M059J (cell line): ENCODE measurements around the gene KCTD14.

- RAMPAGE, long total RNA: no peak
Measured at GRCh38 chr11:78022986-78023677, at the start of gene KCTD14. TSS of gene KCTD14 (minus strand) at chr11:78023276.

GRCh38 chr11:78078853-78079526, 672 bp downstream of the NDUFC2 start:
- RAMPAGE, long total RNA: no peak

DNA sequence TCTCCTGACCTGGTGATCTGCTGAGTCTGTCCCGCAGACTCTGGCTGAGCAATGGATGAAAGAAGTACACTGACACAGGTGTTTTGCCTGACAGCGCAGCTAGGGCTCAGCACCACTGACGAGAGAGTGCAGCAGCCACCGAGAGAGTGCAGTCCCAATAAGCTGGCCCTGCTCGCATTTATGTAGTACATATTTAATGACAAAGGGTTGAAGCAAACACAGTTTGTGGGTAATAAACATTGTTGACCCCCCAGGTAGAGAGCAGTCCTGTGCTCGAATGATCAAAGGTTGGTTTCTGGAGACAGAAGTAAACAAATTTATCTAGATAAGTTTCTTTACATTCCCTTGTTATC, 10.8 kb upstream of the NDUFC2 start:
- RAMPAGE, long total RNA: no peak

- RAMPAGE, long total RNA: no peak
Measured at GRCh38 chr11:78215853-78216471, 27.2 kb downstream of the USP35 start.

DNA sequence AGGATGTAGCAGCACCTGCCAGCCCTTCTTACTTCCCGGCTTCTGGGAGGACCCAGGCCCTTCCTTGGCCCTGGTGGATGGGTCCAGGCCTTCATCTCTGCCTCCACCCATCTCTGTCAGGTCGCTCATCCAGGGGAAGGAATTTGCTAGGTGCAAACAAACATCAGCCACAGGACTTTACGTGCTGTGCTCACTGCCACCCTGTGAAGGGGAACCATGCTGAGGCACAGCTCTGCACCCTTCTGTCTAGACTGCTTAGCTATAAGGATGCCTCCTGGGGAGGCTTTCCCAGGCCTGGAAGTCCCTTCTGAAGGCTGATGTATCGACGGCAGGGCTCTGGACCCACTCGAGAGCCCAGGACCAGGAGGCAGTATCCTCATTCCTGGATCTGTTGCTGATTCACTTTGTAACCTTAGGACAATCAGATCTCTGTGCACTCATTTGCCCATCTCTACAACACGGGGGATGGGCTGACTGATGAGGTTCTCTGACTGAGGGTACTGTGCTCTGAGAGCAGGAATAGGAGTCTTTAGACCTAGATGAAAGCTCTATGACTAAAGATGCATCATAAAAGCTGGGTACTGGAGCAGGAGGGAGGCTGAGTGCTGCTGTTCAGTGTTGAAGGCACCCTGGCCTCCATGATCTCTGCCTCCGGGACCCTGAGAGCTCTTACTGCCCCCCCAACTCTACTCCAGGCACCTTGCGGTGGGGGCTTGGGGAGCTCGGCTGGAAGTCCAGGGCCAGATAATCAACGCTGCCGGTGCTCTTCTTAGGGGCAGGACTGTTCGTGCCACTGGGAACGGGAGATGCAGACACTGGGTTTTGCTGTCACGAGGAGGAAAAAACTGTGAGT, 31.1 kb downstream of the USP35 start:
- RAMPAGE, long total RNA: no peak

DNA sequence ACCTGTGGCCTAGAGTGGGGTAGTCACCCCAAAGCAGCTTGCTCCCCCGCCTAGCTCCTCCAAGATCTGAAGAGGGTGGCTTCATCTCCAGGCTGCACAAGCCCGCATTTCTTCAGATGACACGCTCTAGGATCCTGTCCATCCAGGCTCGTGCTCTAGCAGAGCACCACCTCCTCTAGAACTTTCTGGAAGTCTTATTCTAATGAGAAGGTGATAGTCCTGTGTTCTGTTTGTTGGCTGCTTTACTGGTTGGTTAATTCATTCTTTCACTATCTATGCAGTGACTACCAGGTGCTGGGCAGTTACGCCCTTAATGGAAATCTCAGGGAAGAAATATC, 32.2 kb downstream of the USP35 start:
- RAMPAGE, long total RNA: no peak

GRCh38 chr11:78230428-78230870, 41.7 kb downstream of the USP35 start:
- RAMPAGE, long total RNA: no peak

- RAMPAGE, long total RNA: no peak
Measured at GRCh38 chr11:78314187-78315037, 103.2 kb downstream of the GAB2 start.

DNA sequence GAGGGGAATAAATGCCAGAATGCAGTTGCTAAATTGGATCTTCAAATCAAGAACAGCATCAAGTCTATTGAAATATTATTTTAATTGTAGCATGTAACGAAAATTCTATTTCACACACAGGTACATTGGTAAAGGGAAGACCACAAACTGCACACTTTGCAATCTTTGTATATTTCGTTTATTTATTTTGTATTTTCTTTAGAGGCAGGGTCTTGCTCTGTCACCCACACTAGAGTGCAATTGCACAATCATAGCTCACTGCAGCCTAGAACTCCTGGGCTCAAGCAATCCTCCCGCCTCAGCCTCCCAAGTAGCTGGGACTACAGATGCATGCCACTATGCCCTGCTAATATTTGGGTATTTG, 42.8 kb downstream of the GAB2 start:
- RAMPAGE, long total RNA: no peak

GRCh38 chr11:78376799-78377296, 40.8 kb downstream of the GAB2 start:
- RAMPAGE, long total RNA: no peak

DNA sequence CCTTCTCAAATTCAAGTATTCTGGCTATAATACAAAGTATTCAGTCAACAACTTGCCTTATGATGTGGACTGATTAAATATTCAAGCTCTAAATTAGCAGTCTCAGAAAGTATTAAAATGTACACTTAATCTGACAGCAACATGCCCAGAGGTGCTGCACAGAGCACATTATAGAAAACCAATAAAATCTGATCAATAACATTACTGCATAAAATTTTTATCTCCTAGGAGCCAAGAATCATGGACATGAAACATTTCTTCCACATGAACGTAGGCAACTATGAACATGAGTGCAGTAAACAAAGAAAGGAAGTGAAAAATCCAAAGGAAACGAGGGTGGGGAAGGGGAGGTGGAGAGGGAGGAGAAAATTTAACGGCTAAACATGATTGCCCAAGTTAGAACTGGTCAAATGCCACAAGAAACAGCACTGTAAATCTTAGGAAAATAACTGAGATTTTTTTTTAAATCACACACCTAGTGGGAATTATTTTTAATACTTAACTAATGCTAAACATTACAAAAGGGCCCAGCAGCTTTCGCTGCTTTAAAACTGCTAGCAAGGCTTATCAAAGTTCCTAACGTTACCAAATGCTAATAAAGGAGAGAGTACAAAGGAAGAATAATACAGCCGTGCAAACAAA, 13.9 kb downstream of the NARS2 start:
- RAMPAGE, long total RNA: no peak

- RAMPAGE, long total RNA: no peak
Measured at GRCh38 chr11:78575047-78575716, 518 bp upstream of the NARS2 start.

DNA sequence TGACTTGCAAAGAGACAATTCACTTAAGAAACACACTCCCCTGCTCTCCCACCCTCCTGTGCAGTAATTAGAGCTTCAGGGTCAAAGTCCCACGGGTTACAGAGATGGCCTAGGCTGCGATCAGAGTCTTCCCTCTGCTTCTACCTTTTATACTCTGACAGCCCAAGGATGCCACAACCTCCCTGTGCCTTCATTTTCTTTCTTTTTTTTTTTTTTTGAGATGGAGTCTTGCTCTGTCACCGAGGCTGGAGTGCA, 87.3 kb upstream of the NARS2 start:
- RAMPAGE, long total RNA: no peak

- RAMPAGE, long total RNA: no peak
Measured at GRCh38 chr11:79199902-79200358, 240.9 kb downstream of the TENM4 start.

- RAMPAGE, long total RNA: no peak
Measured at GRCh38 chr11:79406390-79406719, 34.5 kb downstream of the TENM4 start.

- RAMPAGE, long total RNA: no peak
Measured at GRCh38 chr11:79413004-79413817, 27.6 kb downstream of the TENM4 start.

DNA sequence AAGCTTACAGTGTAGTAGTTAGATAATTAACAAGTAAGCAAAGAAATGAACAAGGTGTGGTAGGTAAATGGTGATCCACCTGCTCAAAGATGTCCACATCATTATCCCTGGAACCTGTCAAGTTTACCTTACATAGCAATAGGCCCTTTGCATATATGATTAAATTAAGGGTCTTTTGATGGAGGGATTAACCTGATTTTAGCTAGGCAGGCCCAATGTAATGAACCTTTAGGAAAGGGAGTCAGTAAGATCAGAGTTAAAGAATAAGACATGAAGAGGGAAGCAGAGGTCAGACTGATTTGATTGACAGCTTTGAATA, 56.0 kb upstream of the TENM4 start:
- RAMPAGE, long total RNA: no peak

DNA sequence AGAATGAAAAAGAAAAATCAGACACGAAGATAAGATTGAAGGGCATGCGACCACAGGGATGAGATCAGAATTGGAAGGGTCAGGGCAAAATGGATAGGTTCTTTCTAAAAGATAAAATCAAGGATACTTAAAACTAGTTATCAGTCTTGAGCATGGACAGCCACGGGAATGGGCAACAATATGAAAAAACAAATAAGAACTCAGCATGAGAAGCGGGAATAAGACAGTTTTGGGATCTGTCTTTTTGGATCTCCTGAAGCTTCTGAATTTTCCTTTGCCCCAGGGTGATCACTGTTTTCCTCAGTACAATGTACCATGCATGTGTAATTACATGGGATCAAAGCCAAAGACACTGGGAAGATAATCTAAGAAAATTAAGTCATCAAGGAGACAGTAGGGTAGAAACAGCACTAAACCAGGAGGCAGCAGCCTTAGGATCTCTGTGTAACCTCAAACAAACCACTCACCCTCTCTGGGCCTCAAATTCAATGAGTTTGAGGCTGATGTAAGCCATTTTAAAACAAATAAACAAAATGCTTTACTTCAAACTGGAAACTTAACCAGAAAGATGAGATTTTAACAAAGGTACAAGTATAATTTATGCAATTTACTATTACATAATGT, 77.2 kb downstream of the RAB30 start:
- RAMPAGE, long total RNA: no peak

DNA sequence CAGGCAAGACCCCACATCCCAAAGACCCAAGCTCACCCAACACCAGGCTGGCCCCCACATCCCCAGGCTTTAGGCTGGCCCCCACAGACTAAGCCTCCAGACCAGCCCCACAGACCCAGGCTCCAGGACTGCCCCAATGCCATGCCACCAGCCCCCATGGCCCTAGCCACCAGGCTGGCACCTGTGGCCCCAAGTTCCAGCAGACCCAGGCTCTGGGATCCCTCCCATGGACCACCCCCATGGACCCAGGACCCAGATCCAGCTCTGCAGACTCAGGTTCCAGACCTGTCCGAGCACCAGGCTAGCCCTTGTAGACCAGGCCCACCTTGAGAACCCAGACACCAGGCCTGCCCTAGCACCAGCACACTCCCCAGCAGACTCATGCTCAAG, 28.2 kb upstream of the PCF11 start:
- RAMPAGE, long total RNA: no peak

DNA sequence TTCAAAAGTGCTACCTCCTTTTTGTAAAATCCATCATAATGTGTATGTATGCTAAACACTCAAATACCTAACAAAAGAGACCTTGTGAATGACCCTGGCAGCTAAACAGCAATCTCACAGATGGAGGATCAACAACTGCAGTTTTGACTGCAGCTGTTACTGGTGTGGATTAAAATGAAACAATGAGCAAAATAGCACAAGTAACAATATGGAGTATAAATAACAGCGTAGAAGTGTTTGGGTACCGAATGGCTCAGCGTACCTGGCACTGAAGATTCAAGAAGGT, 1.4 kb downstream of the CCDC90B start:
- RAMPAGE, long total RNA: no peak